Breast epithelium (tissue), 2 donors: ENCODE data around the genes TMEM47 and LANCL3.

DNA sequence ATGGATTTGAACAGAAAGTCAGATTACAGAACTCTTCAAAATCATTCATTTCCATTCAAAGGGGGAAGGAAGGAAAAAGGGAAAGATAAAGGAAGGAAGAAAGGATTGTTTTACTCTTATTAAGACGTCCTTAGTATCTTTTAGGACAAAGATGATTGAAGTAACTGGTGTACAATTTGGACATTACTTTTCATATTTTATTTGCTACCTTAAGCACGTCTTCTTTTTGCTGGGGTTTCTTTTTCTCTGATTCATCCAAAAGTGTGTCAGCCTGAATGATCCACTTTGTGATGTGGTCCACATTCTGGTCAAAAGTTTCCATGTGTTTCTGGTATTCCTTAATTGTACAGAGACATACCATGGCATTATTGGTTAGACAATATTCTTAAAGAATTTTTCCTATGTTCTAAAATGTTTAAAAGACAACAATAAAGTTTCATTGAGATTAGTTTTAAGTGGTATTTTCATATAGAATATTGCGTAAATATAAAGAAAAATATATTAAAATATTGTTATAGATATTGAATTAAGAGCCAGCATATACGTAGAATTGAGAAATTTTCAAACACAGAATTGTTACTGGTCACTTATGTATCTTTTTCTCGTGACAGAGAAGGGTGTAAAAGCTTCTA lies 846.9 kb downstream of the DMD start:
- PRO-cap: no peak
- RAMPAGE, long total RNA, 2 experiments: no peak in any of the 2 experiments

DNA sequence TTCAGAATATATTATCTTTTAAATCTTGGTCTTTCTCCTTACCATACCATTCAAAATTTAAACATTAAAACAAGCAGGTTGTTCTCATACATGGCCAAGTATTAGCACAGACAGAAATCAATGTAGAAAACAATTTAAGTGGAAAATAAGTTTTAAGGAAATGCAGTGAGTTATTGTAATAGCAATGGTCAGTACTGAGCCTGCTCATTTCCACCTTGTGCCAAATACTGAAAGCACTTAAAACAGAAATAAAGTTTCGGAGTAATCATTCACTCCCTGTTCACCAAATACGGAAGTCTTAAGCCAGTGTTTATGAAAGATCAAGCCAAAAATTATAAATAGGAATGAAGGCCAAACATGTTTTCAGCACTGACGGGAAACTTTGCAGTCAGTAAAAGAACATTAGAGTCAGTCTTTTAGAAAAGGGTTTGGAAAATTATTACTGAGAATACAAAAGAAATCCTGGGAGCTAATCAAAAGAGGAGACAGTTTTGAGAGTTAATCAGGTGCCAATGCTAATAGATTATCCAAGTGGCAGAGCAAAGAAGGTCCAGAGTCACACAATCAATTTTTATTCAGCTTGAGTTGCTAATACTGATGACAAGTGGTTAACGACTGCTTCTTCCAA lies 178.6 kb downstream of the DMD start:
- PRO-cap: no peak
- RAMPAGE, long total RNA, 2 experiments: no peak in any of the 2 experiments

DNA sequence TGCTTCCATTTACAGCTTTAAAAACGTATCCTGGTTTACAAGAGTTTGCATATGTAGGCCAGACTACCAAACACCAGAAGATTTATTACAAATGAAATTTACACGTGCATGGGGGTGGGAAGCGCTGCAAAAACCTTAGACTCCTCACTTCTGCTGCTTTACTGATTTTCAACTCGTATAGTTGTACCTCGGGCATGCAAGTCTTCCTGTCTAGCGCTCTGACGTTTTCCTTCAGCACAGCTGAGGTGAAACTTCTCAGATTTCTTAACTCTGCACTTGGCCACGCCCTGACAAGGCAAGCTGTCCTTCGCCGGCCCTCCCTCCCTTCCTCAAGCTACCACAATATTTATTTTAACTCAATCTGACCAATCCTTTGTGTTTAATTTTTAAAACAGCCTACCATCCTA lies 406.3 kb downstream of the FAM47A start:
- PRO-cap: no peak
- RAMPAGE, long total RNA, 2 experiments: start-site peak on the minus strand in 1 of 2 experiments, centred at positions 164 to 238 of the sequence, 9 to 10 reads per replicate

DNA sequence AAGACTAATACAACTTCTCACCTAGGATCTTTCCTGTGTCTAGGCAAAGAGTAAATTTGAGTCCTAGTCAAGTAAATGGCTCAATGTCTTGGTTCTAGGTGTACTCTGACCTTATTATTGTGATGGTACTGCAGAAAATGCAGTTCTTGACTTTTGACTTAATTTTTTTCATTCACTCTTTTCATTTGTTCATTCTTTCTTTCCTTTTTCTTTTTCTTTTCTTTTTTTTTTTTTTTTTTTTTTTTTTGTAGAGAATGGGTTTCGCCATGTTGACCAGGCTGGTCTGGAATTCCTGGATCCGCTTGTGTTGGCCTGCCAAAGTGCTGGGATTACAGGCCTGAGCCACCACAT lies 260.9 kb downstream of the TMEM47 start:
- PRO-cap: no peak
- RAMPAGE, long total RNA, 2 experiments: no peak in any of the 2 experiments

- PRO-cap: no peak
- RAMPAGE, long total RNA, 2 experiments: no peak in any of the 2 experiments
These were observed 2.7 kb downstream of the TMEM47 start for GRCh38 chrX:34654165-34654938.

GRCh38 chrX:34654939-34655477 lies 2.1 kb downstream of the TMEM47 start:
- PRO-cap: no peak
- RAMPAGE, long total RNA, 2 experiments: no peak in any of the 2 experiments

- PRO-cap: bidirectional peak, plus-strand start at chrX:34657411, minus-strand start at chrX:34657285
- RAMPAGE, long total RNA, 2 experiments: no peak in any of the 2 experiments
These were observed at the start of gene TMEM47 for GRCh38 chrX:34657179-34658182. TSS of gene TMEM47 (minus strand) at chrX:34657285.

GRCh38 chrX:37571232-37571901 lies at the start of gene LANCL3:
TSS of gene LANCL3 (plus strand) at chrX:37571661.
- PRO-cap: no peak
- RAMPAGE, long total RNA, 2 experiments: no peak in any of the 2 experiments

DNA sequence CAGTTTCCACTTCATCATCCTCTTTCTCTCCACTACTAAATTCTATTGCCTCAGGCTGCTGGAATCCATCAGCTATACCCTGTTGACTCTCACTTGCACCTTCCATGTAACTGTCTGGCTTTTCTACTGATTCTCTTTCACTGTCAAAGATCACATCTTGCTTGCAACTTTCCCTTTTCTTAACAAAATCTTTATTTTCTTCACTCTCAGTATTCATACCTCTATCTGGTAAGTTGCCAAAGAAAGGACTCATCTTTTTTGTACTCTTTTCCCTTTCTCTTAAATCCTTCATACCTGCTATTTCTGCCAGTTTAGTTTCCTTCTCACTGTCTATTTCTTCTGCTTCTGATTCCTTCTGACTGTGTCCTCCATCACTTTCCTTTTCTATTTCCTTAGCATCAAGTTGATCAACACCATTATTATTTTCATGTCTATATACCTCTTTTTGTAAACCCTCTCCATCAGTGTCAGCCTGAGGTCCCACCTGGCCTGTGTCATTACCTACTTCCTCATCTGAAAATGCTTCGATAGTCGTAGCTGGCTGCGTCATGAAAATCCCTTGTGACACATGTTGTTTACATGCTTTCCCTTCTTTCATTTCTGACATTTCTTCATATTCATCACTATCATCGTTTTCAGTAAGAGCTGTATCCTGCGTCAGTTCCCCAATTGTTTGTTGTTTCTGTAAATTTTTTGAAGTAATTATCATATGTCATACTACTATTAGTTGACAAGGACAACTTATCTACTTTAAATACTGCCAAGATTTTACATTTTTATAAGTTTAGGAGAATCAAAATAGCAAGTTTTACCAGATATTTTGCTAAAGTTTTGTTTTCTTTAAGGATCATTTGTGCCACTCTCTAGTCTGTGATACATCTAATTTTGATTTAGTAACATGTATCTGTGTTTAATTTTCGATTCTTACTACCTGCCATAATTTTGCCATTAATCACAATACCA lies 39.7 kb downstream of the RPGR start:
- PRO-cap: no peak
- RAMPAGE, long total RNA, 2 experiments: no peak in any of the 2 experiments

DNA sequence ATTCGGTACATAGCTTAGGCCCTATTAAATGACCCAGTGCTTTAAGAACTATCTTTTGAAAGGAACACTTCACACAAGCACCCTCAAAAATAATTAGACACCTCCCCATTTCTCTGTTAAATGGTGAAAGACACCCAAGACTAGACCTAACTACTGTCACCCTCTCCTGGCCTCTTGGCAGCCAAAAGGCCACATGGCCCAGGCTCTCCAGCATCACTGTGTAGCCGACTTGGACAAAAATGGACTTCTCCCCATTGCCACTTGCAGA lies 1.9 kb downstream of the MID1IP1 start:
- PRO-cap: no peak
- RAMPAGE, long total RNA, 2 experiments: no peak in any of the 2 experiments

GRCh38 chrX:38817123-38817448 lies 15.8 kb downstream of the MID1IP1 start:
- PRO-cap: no peak
- RAMPAGE, long total RNA, 2 experiments: no peak in any of the 2 experiments

GRCh38 chrX:39476441-39476874 lies 621.3 kb downstream of the BCOR start:
- PRO-cap: no peak
- RAMPAGE, long total RNA, 2 experiments: no peak in any of the 2 experiments

- PRO-cap: no peak
- RAMPAGE, long total RNA, 2 experiments: no peak in any of the 2 experiments
These were observed 620.1 kb downstream of the BCOR start for GRCh38 chrX:39477489-39478262.

- PRO-cap: no peak
- RAMPAGE, long total RNA, 2 experiments: no peak in any of the 2 experiments
These were observed 286.4 kb downstream of the BCOR start for GRCh38 chrX:39811344-39811729.

GRCh38 chrX:39969141-39969612 lies 128.6 kb downstream of the BCOR start:
- PRO-cap: no peak
- RAMPAGE, long total RNA, 2 experiments: no peak in any of the 2 experiments

- PRO-cap: no peak
- RAMPAGE, long total RNA, 2 experiments: no peak in any of the 2 experiments
These were observed 127.8 kb downstream of the BCOR start for GRCh38 chrX:39969791-39970623.

- PRO-cap: no peak
- RAMPAGE, long total RNA, 2 experiments: no peak in any of the 2 experiments
These were observed 92.4 kb downstream of the BCOR start for GRCh38 chrX:40005160-40005938.

DNA sequence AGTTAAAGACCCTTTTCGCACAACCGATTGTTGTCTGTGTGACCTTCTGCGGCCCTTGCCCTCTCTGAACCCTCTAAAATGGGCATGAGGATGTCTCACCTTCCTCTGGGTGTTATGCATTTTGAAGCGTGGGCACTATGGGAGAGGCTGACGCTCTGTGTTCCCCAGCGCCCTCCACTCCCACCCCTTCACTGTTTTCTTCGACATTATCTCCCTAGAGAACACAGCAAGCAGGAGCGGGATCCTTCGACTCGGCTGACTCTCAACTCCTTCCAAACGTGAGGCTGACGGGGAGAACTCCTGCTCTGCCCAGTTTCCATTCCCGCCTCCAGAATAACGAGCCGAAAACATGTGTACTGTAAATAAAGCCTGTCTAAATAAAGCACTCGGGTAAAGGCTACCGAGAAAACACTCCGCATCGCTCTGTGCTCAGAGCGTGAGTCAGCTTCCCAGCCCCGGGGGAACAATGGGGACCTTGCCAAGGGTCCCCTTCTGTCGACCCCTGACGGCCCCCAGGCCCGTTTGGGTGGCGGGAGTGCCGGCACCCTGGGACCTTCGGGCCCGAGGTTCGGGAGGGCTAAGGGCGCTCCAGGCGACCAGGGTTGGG lies 85.9 kb downstream of the BCOR start:
- PRO-cap: no peak
- RAMPAGE, long total RNA, 2 experiments: no peak in any of the 2 experiments

DNA sequence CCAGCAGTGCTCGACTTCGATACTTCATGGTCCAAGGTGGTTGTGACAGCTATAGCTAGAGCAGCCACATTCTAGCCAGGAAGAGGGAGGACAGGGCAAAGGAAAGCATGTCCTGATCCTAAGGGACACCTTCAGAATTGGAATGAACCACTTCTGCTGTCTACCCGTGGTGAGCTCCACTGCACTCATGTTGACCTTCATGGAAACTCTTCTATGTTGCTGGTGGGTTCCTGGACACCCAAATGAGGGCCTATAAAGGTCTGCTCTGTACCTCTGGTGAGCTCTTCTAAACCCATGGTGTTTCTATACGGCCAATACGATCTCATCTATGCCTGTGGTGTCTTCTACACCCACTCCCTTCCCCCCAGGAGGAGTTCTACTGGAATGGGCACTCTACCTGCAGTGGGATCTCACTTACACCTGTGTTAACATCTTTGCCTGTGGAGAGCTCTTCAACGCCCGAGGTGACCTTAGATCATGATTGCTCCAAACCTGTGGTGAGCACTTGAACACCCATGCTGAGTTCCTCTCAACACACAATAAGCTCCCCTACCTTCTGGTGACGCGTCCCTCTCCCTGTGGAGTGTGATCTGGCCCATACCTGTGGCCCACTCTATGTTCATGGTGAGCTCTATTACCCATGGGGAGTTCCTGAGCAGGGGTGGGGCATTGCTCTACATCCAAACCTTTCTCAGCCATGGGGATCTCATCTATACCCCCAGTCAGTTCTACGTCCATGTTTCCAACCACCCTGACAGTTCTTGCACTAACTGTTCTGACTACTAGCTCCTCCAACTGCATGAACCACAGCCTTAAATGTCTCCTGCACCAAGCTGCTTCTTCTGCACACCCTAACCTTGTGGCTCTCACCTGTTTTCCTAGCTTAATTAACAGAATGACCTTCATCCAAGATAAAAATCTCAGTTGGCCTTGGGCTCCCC lies 48.6 kb downstream of the BCOR start:
- PRO-cap: no peak
- RAMPAGE, long total RNA, 2 experiments: no peak in any of the 2 experiments

GRCh38 chrX:40083231-40083921 lies 14.4 kb downstream of the BCOR start:
- PRO-cap: no peak
- RAMPAGE, long total RNA, 2 experiments: no peak in any of the 2 experiments